Progenitor cell of endocrine pancreas (in vitro differentiated cells): ENCODE results near the genes SPATS2L and CASP8.

- PRO-cap = no peak
Measured at GRCh38 chr2:198528287-198528878, 724.0 kb downstream of the PLCL1 start.

DNA sequence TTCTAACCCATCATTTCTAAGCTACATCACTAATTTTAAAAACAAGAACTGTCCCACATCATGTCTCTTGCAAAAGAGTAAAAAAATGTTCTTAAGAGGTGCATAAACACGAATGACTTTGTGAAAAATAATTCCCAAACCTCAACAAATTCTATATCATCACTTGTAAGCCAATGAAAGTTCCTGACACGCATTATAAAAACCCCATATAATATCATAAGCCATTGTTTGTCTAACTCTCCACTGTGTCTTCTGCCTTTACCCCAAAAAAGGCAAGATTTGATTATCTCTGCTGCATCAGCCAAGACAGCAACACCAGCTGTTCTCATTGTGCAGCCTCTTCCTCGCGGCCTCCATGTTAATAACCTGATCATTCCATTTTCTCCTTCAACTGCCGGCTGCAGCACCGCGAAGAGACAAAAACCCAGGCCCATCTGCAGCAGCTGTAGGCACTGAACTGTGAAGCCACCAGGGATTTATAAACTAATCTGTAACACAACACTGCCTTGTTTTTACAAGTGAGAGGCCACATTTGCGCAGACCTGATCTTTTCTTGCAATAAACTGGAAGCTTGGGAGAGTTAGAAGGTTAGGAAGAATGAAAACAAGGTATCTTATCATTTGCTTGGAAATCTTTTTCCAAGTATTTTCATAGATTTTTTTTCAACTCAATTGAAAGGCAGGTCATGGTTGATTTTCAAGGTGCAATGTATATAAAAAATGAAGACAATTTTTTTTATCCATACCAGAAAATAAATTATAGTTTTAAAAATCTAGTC is 147.8 kb downstream of the SATB2 start:
- PRO-cap = no peak

DNA sequence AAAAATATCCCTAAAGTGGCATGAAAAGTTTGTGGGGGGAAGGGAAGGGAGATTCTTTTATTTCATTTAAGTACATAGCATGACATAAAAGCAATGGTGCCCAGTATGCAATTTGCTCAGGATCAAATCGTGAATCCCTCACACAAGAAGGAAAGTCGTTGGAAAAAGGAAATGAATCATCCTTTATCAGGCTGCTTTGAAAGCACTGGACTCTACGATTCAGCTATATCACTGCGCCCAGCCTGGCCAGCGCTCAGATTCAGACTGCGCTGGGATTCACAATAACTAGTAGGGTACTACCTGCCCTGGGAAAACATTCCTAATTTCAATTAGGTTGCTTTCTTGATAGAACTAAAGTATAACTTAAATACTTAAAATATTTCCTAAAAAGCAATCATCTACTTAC is 25.8 kb downstream of the SATB2 start:
- PRO-cap = no peak

- PRO-cap = no peak
Measured at GRCh38 chr2:199455394-199456706, 1.9 kb downstream of the SATB2 start.

- PRO-cap = no peak
Measured at GRCh38 chr2:199470291-199470669, 12.5 kb upstream of the SATB2 start.

DNA sequence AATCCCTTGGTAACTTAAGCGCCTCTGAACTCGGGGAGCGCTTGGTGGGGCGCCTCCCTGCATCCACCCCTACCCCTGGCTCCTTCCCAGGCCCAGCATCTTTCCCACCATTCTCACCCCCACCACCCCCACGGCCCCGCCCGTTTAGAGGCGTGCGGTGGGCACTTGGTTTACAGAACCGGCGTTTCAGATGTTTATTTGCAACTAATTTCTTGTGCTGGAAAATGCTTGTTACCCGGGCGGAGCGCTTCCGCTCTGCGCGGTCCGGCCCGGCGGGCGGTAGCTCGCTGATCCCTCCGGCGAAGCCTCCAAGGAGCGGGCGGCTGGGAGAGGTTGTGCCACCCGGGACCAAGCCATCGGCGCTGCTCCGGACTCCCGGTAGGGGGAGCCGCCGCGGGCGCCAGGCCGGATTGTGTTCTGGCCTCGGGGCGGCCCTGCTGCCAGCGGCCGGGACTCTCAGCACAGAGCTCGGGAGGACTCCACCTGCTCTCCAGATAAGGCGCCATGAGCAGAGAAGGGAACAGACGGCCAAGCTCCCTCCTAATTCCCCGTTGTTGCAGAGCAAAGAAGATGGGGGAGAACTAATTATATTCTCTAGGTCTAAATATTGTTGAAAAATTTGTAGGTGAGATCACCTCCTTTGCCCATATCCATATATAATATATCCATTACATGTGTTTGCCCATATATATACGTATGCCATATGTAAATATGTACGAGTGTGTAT is 13.7 kb upstream of the SATB2 start:
- PRO-cap = no peak

GRCh38 chr2:200222772-200223094 is 83.8 kb upstream of the SPATS2L start:
- PRO-cap = no peak

GRCh38 chr2:200305831-200306751 is at the start of gene SPATS2L:
Gene SPATS2L, plus strand, starts transcription at chr2:200306693.
- PRO-cap = unidirectional peak, plus-strand start at chr2:200305947; unidirectional peak, plus-strand start at chr2:200306073; unidirectional peak, plus-strand start at chr2:200306345; bidirectional peak, plus-strand start at chr2:200306554, minus-strand start at chr2:200306594

GRCh38 chr2:200592315-200593195 is 6.7 kb downstream of the AOX1 start:
- PRO-cap = no peak

- PRO-cap = no peak
Measured at GRCh38 chr2:200861535-200861992, 2.9 kb downstream of the CLK1 start.

- PRO-cap = no peak
Measured at GRCh38 chr2:201155972-201156407, 27.0 kb upstream of the CASP10 start.

DNA sequence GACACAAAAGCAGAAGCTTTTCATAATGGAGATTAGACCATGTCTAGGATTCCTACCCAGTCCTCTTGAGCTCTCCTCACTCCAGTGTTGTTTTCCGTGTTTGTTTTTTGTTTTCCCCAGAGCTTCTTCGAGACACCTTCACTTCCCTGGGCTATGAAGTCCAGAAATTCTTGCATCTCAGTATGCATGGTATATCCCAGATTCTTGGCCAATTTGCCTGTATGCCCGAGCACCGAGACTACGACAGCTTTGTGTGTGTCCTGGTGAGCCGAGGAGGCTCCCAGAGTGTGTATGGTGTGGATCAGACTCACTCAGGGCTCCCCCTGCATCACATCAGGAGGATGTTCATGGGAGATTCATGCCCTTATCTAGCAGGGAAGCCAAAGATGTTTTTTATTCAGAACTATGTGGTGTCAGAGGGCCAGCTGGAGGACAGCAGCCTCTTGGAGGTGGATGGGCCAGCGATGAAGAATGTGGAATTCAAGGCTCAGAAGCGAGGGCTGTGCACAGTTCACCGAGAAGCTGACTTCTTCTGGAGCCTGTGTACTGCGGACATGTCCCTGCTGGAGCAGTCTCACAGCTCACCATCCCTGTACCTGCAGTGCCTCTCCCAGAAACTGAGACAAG is 22.5 kb upstream of the CASP10 start:
- PRO-cap = no peak

DNA sequence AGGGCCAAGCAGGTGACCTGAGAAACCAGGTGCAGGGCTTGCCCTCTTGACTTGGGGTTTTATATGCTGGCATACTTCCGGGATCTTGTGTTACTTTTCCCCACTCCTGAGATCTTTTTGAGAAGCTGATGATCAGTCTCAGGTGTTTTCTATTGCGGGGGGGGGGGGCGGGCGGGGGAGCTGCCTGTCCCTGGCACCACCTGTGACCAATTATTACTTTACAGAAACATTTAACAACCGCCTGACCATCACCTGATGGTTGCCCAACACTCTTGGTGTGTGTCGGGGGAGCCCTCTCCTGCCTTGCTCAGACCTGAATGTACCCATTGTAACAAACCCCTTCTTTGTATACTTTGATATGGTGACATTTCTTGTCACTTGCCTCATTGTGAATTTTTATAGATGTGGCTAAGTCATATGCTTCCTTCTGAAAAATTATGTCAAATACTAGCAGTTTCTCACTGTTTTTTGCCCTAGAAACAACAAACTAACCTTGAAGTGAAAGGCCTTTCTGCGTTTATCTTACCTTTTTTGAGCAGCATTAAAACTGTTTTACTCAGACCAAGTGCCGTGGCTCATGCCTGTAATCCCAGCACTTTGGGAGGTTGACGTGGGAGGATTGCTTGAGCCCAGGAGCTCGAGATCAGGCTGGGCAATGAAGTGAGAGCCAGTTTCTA is 6.7 kb upstream of the CASP10 start:
- PRO-cap = no peak

DNA sequence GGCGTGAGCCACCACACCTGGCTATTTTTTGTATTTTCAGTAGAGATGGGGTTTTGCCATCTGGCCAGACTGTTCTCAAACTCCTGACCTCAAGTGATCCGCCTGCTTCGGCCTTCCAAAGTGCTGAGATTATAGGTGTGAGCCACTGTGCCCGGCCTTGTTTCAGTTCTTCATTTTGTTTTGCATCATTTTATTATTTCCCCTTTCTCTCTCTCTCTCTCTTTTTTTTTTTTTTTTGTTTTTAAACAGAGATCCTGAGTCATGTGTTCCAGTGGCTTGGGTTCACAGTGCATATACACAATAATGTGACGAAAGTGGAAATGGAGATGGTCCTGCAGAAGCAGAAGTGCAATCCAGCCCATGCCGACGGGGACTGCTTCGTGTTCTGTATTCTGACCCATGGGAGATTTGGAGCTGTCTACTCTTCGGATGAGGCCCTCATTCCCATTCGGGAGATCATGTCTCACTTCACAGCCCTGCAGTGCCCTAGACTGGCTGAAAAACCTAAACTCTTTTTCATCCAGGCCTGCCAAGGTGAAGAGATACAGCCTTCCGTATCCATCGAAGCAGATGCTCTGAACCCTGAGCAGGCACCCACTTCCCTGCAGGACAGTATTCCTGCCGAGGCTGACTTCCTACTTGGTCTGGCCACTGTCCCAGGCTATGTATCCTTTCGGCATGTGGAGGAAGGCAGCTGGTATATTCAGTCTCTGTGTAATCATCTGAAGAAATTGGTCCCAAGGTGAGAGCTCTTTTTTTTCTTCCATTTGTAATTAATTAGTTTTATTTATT is 26.1 kb downstream of the CASP10 start:
- PRO-cap = no peak

- PRO-cap = no peak
Measured at GRCh38 chr2:201234251-201234570, 26.1 kb upstream of the CASP8 start.

GRCh38 chr2:201260337-201260897 is at the start of gene CASP8:
Gene CASP8, plus strand, starts transcription at chr2:201260536.
- PRO-cap = unidirectional peak, plus-strand start at chr2:201260563

- PRO-cap = unidirectional peak, plus-strand start at chr2:202237840; bidirectional peak, plus-strand start at chr2:202238190, minus-strand start at chr2:202238161
Measured at GRCh38 chr2:202237501-202238402, 645 bp downstream of the SUMO1 start.

GRCh38 chr2:202376998-202377167 is 756 bp downstream of the BMPR2 start:
- PRO-cap = no peak

- PRO-cap = no peak
Measured at GRCh38 chr2:202724632-202725251, 90.0 kb downstream of the FAM117B start.

- PRO-cap = no peak
Measured at GRCh38 chr2:203040835-203041265, 26.2 kb downstream of the NBEAL1 start.